ENCODE data around the genes ALB, CXCL5, EPGN and AREG.

DNA sequence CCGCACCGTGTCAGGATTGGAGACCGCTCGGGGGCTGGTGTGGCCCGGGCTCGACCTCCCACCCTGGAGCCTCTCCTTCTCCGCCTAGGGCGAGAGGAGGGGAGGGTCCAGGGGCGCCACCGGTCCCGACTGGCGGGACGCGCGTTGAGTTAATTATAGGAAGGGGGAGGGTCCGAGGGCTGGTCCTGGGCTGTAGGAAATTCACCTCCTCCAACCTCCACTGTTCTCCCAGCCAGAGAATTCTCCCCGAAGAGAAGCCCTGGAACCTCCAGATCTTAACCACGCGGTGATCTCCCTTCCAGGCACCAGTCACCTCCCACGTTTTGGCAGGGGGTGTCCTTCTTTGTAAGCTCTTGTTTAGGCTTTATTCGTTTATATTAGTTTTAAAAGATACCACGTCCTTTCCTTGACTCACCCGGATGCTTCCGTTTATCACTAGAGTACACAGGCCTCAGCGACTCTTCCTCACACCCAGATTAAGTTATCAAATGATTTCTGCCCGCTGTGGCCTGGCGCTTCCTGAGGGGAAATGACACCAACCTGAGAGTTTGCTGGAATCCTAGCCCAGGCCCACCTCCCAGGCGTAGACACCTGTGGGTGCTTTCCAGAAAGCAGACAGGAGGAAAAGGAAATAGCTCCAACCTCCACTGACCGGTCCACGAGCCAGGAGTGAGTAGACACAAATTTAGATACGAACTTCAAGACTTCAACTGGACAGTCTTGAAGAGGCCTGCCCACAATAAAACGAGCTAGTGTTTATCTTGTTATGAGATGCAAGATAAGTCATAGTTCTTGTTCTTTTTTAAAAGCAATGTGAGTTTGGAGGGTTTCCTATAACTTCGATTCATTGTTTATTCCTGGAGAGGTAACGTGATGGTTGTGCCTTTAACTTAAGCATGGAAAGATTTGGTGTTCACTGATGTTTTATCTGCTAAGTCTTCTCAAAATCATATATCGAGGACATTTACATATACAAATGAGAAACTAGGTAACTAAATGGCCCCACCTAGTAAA lies 747 bp upstream of the ADAMTS3 start:
- PRO-cap, result no peak

DNA sequence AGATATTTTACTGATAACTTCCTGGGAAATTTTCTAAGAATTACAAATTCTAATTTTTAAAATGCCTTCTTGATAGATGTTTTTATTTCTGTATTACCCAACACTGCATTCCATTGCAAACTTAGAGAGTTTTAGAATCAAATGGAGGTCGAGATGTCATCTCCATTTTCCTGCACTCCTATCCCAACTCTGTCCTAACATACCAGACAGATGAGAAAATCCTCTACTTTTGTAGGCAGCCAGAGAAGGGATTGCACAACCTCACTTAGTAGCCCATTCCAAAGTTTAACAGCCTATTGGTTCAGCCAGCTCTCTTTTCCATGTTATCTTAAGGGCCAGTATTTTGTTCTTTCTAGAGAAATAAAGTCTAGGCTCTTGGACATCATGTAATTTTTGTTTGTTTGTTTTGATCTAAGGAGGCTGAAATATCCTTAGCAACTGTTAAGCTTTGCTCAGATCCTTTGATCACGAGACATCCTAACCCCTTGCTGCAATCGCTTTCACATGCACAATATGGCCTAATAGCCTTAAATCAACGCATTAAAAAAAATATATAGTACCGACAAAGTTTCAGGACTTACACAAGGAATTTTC lies 173.0 kb downstream of the COX18 start:
- PRO-cap, result no peak

- PRO-cap, result no peak
Observed at GRCh38 chr4:73176971-73178234, 81.2 kb downstream of the ANKRD17 start.

- PRO-cap, result unidirectional peak, minus-strand start at chr4:73223040
Observed at GRCh38 chr4:73222326-73223622, 35.8 kb downstream of the ANKRD17 start.

- PRO-cap, result no peak
Observed at GRCh38 chr4:73230698-73231503, 27.7 kb downstream of the ANKRD17 start.

DNA sequence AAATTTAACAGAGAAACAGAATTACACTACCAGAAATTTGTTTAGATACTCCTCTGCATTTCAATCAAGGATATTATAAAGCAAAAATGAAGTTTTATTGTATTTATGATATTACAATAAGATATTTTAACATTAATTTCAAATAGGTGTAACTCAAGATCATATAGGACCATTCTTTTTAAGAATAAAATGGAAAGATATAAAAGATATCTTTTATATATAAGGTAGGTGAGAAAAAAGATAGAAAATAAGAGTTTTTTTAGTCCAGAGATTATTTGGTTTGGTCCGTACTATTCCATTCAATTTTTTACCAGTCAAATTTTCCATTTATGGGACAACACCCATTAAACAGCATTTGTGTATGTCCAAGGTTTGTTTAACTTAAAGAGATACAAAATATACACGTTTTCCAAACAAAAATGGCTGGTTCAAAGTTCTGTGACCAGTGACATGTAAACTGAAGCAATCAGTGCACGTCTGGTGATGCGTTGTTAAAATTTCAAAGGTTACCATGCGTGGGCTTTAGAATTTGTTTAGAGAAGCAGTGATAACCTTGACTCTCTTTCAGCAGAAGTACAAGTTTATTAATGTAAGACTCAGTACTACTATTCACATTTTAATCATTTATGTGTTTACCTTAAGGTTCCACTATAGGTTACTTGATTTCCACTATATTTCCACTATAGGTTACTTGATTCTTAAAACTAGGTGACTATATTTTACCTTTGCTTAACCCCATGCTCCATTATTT lies 25.3 kb upstream of the ALB start:
- PRO-cap, result no peak

- PRO-cap, result no peak
Observed at GRCh38 chr4:73404178-73404614, at the start of gene ALB. Gene ALB, plus strand, starts transcription at chr4:73404287.

- PRO-cap, result no peak
Observed at GRCh38 chr4:73483908-73484398, 2.4 kb downstream of the AFM start.

- PRO-cap, result unidirectional peak, plus-strand start at chr4:73589492
Observed at GRCh38 chr4:73589268-73589871, 30.9 kb downstream of the RASSF6 start.

GRCh38 chr4:73612989-73614044 lies 6.9 kb downstream of the RASSF6 start:
- PRO-cap, result bidirectional peak, plus-strand start at chr4:73613390, minus-strand start at chr4:73613246

- PRO-cap, result no peak
Observed at GRCh38 chr4:73670188-73670480, 49.9 kb upstream of the RASSF6 start.

- PRO-cap, result unidirectional peak, plus-strand start at chr4:73716382
Observed at GRCh38 chr4:73716186-73716585, 24.2 kb upstream of the CXCL8 start.

DNA sequence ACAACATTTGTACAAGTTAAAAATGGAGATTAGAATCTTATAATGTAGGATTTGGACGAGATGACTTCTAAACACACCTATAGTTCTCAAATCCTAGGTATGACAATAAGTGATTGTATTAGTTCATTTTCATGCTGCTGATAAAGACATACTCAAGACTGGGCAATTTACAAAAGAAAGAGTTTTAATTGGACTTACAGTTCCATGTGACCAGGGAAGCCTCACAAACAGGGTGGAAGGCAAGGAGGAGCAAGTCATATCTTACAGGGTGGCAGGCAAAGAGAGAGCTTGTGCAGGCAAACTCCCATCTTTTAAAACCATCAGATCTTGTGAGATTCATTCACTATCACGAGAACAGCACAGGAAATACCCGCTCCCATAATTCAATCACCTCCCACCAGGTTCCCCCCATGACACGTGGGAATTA lies 19.6 kb upstream of the CXCL8 start:
- PRO-cap, result no peak

DNA sequence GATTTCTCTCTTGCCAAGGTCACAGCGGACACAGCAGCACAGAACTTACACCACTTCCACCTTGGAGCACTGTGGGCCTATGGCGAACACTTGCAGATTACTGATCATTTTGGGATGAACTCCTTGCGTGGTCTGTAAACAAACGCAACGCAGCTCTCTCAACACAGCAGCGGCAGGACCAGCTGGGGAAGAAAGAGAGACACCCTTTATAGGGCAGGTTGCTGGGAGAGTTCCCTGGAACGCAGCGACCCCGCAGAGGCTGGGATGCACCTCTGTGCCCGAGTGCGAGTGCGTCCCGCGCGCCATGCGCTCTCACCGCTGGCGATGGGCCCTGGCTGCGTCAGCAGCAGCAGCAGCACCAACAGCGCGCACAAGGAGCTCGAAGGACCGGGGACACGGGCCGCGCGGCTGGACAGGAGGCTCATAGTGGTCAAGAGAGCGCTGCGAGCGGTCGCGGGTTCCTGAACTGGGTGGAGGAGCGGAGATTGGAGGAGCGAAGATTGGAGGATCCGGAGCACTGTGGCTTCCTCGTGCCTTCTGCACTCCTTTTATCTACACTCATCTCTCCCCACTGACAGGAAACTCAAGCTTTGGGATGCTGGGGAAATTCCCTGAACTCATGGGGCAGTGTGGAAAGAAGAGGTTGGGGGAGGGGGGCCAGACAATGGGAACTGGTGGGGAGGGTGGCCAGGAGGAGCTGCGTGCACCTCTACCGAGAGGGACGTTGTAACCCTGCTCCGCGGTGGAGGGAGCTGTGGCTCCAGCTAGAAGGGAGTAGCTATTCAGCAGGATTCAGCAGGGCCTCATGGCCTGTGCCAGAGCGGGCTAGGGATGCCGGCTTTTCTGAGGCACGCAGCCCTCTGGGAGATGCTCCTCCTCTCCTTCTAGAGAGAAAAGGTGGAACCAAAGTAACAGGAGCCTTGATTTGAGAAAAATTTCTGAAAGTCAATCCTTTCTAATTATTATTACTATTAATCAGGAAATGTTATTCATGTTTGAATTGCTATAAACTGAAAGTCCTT lies at the start of gene CXCL5:
Gene CXCL5, minus strand, starts transcription at position 521 of the 1,022 bp plus-strand sequence.
- PRO-cap, result no peak

GRCh38 chr4:74015945-74016398 lies 17.5 kb upstream of the CXCL5 start:
- PRO-cap, result no peak

DNA sequence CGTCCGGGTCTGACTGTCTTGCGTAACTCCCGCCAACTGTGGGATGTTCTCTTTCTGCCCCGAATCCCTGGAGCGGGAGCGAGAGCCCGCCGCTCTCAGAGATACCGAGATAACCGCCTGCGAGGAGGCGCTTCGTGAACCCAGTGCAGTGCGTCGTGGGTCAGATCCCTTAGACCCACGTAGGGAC lies 256 bp upstream of the CXCL2 start:
- PRO-cap, result no peak

DNA sequence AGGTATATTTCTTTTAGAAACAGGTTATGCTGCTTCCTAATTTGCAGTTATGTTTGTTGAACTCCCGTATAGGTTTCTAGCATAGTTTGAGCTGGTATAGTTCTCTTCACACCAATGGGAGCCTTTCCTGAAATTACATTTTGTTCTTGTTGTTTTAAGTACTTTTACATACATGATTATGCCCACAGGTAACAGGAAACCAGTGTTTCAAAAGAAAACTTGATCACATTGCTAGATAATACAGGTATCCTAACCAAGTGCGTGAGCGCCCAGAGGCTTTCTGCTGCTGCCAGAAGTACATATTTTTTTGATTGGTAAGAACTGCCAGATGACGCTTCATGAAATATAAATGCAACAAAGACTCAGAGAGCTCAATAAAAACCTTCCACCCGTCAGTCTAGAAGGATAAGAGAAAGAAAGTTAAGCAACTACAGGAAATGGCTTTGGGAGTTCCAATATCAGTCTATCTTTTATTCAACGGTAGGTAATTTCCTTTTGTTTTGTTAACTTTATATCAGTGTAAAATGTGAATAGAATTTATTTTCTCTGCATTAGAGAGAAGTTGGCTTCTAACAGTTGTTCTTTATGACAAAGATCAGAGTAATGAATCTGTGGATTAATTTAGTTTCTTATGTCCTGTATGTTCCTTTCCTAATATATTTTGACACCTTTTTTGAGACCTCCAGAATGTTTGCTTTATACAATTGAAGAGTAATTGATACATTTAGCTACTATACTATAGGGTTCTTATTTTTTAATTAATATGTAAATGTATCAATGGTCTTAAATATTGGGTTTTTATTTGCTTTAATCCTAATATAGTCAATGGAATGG lies at the start of gene EPGN:
Gene EPGN, plus strand, starts transcription at position 374 of the 834 bp plus-strand sequence.
- PRO-cap, result no peak

DNA sequence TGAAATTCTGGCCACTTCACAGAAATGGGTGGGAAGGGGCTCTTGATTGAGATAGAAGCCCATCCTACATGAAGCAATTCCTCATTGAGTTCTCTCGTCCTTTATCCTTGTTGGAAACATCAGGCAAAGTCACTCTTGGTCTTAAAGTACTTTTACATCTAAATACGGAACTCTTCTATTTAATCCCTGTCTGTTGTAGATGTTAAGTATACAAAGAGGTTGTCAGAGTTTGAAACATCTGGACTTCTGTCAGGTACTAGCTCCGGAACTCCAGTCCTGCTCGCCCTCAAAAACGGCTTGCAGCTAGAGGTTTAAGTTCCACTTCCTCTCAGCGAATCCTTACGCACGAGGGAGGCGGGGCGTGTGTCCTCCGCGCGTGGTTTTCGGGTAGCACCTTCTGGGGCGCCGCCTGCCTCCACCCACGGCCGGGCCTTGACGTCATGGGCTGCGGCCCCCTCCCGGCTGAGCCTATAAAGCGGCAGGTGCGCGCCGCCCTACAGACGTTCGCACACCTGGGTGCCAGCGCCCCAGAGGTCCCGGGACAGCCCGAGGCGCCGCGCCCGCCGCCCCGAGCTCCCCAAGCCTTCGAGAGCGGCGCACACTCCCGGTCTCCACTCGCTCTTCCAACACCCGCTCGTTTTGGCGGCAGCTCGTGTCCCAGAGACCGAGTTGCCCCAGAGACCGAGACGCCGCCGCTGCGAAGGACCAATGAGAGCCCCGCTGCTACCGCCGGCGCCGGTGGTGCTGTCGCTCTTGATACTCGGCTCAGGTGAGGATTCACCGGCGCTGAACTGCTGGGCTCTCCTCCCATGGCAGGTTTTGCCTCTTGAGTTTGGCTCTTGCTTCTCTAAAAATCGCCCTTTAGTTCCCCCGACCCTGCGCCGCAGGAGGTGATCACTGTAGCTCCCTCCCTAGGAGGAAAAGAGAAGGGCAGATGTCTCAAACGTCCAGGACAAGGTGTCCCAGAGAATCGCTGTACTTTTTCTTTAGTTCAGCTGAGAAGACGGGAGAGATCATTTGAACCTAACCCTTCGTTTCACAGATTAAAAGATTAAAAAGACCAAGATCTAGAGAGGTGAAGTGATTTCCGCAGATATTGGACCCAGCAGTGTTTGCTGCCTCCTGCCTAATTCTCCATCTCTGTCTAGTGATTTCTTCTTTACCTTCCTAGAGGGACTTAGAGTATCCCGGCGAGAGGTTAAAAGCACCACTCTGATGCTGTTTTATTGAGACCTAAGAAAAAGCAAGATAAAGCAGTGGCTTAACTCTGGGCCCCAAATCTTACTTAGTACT lies at the start of gene AREG:
Gene AREG, plus strand, starts transcription at position 499 of the 1,293 bp plus-strand sequence.
- PRO-cap, result bidirectional peak, plus-strand start at position 499 of the sequence, minus-strand start at position 288 of the sequence; bidirectional peak, plus-strand start at position 772 of the sequence, minus-strand start at position 613 of the sequence

GRCh38 chr4:74935017-74935418 lies 2.1 kb downstream of the PARM1 start:
- PRO-cap, result no peak

DNA sequence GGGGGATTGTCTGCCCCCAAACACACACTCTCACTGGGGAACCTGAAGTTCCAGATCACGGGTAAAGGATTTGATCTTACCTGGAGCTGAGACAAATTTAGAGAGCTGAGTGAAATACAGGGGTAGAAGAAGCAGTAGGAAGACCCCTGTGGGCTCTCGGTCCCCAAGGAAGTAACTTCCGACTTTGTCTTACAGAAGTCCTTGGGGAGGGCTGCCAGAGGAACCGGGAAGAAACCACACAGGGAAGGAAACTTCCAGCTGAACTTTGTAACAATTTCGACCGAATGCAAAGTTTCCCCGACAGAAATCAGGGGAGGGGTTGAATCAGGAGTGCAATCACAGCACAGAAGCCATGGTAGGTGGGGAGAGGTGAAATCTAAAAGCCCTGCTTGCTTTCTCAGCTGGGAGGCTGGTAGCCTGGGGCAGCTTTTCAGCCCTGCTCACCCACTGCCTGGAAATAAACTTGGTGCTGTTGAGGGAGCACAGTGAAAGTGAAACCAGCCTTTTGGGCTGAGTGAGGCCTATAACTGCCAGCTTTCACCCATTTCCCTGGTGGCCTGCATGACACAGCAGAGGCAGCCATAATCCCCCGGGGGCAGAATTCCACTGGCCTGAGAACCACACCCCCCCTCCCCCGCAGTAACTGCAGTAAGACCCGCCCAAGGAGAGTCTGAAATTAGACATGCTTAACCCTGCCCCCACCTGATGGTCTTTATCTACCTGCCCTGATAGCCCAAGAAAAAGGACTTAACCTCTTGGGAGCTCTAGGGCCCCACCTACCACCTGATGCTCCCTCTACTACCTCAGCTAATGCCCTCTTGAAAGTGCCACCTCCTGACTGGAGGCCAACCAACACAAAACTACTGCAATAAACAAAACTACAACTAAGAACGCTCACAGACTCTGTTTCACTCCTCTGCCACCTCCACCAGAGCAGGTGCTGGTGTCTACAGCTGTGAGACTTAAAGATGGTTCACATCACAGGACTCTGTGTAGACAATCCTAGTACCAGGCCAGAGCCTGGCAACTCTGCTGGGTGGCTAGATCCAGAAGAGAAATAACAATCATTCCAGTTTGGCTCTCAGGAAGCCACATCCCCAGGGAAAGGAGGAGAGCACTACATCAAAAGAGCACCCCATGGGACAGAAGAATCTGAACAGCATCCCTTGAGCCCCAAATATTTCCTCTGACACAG lies 248.2 kb downstream of the PARM1 start:
- PRO-cap, result bidirectional peak, plus-strand start at position 310 of the sequence, minus-strand start at position 168 of the sequence; unidirectional peak, minus-strand start at position 449 of the sequence